ENCODE results near the genes TRA2B and CRYGS.

- PRO-cap, 3 experiments: no peak in any of the 3 experiments
- RAMPAGE, long total RNA, 2 experiments: no peak in any of the 2 experiments
- RRBS: no CpG with 5 or more reads among the region's 6 CpGs
Measured at GRCh38 chr3:185600284-185600955, 14.3 kb downstream of the SENP2 start.

GRCh38 chr3:185714978-185715603, 109.8 kb downstream of the IGF2BP2 start:
- PRO-cap, 3 experiments: no peak in any of the 3 experiments
- RAMPAGE, long total RNA, 2 experiments: no peak in any of the 2 experiments
- RRBS: no CpG with 5 or more reads among the region's 11 CpGs

GRCh38 chr3:185728021-185728431, 96.8 kb downstream of the IGF2BP2 start:
- PRO-cap, 3 experiments: no peak in any of the 3 experiments
- RAMPAGE, long total RNA, 2 experiments: no peak in any of the 2 experiments
- RRBS: no CpG with 5 or more reads among the region's 13 CpGs

DNA sequence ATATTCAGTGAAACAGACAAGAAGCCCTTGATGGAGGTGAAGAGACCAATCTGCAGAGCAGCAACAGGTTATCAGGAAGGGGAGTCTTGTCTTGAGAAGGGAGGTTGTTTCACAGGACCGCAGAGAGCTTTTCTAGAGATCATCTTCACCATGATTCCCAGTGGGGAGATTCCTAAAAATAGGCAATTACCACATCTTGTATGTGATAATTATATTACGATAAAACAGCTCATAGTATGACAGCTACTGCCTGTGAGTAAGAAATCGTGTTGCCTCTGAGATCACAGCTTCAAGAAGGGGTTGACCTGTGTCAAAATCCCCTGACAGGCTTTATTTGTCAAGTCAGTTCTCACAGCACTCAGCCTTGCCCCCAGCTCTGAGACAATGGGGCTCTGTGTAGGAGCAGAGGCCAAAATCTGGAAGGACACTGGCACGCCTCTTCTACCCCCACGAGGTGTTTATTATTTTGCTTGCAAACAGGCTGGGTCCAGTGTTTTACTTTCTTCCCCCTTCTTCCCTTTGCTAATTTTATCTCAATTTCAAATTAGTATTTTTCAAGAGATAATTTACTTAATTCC, 60.3 kb downstream of the IGF2BP2 start:
- PRO-cap, 3 experiments: no peak in any of the 3 experiments
- RAMPAGE, long total RNA, 2 experiments: no peak in any of the 2 experiments
- RRBS: no CpG with 5 or more reads among the region's 5 CpGs

DNA sequence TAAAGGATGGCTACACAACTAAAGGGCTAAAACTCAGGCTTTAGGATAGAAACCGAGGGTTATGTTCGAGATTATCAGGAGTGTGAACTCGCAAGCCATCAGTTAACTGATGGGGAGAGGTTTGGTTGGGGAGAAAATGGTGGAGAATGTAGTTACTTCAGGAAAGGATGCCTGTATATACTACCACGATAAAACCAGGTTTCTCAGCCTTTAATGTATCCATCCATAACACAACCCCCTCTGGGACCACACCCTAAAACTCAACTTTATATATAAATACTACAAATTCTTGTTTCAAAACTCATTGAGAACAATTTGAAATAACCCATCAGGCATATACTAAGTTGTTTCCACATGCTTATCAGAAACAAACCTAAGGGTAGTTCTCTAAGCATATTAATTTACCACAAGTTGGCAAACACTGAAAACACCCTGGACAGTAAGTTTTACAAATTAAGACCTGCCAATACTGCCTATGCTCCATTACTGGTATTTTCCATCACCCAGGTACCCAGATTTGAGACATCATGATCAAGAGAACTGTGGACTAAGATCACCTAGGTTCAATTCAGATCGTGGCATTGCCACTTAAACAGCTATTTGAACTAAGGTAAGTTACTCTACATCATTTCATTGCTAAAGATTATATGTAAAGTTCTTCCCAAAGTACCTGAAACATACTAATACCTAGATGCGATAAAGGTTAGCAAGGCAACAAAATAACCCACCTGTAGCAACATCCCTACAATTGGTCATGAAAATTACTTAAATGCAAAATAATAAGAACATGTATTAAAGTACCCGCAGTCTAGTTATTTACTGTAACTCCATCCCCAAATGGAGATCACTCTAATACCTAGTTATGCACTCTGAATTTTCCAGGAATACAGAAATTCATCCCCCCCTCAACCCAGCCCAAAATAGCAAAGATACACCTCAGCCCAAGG, 21.8 kb downstream of the TRA2B start:
- PRO-cap, 3 experiments: no peak in any of the 3 experiments
- RAMPAGE, long total RNA, 2 experiments: no peak in any of the 2 experiments
- RRBS: no CpG with 5 or more reads among the region's 7 CpGs

DNA sequence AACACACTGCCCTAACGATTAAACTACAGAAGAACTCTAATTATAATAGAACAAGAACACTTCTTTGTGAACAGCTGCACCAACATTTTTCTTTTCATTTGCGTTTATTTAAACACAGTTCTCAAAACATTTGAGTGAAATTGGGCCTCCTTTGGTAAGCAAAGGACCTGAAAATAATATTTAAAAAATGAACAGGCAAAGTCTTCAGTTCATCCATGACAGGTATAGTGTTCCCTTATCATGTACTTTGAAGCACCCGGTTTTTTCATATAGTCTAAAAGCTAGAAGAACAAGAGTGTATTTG, 21.2 kb downstream of the TRA2B start:
- PRO-cap, 3 experiments: no peak in any of the 3 experiments
- RAMPAGE, long total RNA, 2 experiments: no peak in any of the 2 experiments
- RRBS: no CpG with 5 or more reads among the region's 3 CpGs

- PRO-cap, 3 experiments: no peak in any of the 3 experiments
- RAMPAGE, long total RNA, 2 experiments: no peak in any of the 2 experiments
- RRBS: no CpG with 5 or more reads among the region's 7 CpGs
Measured at GRCh38 chr3:185916963-185918122, 20.5 kb downstream of the TRA2B start.

GRCh38 chr3:185924894-185925609, 12.8 kb downstream of the TRA2B start:
- PRO-cap, 3 experiments: no peak in any of the 3 experiments
- RAMPAGE, long total RNA, 2 experiments: no peak in any of the 2 experiments
- RRBS: no CpG with 5 or more reads among the region's 16 CpGs

- PRO-cap, 3 experiments: no peak in any of the 3 experiments
- RAMPAGE, long total RNA, 2 experiments: no peak in any of the 2 experiments
- RRBS: no CpG with 5 or more reads among the region's 18 CpGs
Measured at GRCh38 chr3:185935812-185936747, 1.7 kb downstream of the TRA2B start.

DNA sequence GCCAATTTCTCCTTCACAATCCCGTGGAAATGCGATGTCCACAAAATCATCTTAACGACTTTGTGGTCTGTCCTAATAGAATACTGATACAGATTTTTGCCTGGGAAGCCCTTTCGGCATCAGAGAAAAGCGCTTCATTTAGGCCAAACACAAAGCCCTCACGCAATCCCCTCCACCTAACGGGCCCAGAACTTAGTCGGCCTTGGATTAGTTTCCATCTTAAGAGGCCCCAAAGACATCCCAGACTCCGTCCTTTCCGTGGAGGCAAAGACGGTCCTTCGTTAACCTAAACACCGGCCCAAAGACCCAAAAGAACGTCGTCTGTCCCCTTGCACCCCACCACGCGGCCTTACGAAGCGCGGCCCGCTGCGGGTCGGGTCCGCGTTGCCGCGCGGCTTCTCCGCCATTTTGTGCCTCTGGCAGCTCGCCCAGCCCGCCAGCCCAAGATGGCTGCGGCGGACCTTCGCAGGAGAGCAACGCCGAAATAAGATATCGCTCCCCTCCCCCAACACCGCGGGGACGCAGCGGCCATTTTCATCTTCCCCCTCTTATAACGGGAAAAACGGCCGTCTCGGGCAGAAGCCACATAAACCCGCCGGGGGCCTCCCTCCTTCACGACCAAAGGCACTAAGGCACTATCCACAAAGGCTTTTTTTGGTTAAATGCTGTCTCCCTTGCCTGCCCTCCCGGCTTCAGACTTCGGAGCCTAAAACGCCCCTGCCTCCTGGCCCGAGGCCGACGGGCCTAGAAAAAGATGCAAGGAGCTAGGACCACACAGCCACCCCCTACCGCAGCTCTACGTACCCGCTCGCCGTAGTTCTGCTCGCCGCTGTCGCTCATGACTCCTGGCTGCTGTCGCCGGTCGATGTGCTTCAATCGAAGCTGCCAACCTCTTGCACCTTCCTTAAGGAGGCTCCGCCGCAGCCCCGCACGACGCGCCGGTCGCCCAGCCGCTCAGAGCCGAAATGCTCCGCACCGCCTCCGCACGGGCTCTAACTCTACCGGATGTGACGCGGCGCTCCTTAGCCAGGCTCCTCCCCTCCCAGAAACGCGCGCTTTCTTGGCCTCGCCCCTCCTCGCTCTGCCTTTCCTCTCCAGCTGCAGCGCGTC, at the start of gene TRA2B:
TSS of gene TRA2B (minus strand) at position 994 of the 1,110 bp plus-strand sequence.
- PRO-cap, 3 experiments: peak in 3 of 3 experiments; most common plus-strand start position 444 of the sequence (in 2); most common minus-strand start position 418 of the sequence (in 3)
- RAMPAGE, long total RNA, 2 experiments: start-site peak on the minus strand in 2 of 2 experiments, centred at positions 985 to 1,018 of the sequence, 2,633 to 3,088 reads per replicate
- RRBS: 2% methylated on average over 21 of the region's 91 CpGs

GRCh38 chr3:186193417-186193930, 84.6 kb upstream of the ETV5 start:
- PRO-cap, 3 experiments: peak in 2 of 3 experiments; most common plus-strand start chr3:186193814 (in 1); most common minus-strand start chr3:186193670 (in 1)
- RAMPAGE, long total RNA, 2 experiments: no peak in any of the 2 experiments
- RRBS: 2% methylated on average over 6 of the region's 41 CpGs

DNA sequence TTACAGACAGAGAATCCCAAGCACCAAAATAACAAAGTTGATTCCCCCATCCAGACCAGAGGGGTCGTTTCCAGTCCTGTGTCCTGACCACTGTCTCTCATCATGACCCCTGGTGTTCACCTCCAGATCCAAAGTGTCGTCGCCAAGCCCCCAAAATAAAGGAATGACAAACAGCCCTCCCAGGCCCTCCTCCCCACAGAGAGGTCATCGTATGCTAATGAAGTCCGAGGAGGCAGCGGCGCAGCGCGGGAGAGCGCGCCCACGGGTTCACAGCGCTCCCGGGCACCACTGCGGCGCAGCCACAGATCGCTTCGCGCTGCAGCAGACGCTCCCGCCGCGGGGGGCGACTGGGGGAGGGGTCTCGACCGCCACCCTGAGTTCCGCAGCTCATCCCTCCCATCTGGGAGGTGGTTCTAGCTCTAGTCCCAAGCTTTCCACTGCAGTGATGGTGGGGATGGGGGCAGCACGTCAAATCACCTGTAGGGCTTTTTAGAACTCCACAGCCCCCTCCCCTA, 1.3 kb downstream of the DGKG start:
- PRO-cap, 3 experiments: peak in 3 of 3 experiments; most common plus-strand start position 243 of the sequence (in 1)
- RAMPAGE, long total RNA, 2 experiments: no peak in any of the 2 experiments
- RRBS: no CpG with 5 or more reads among the region's 28 CpGs

GRCh38 chr3:186362861-186363422, 908 bp upstream of the DGKG start:
- PRO-cap, 3 experiments: no peak in any of the 3 experiments
- RAMPAGE, long total RNA, 2 experiments: no peak in any of the 2 experiments
- RRBS: no CpG with 5 or more reads among the region's 11 CpGs

GRCh38 chr3:186427490-186428076, 65.5 kb upstream of the DGKG start:
- PRO-cap, 3 experiments: peak in 2 of 3 experiments; most common minus-strand start chr3:186427775 (in 1)
- RAMPAGE, long total RNA, 2 experiments: no peak in any of the 2 experiments
- RRBS: 87% methylated on average over 1 of the region's 5 CpGs

GRCh38 chr3:186544109-186544672, at the start of gene CRYGS:
Gene CRYGS (minus strand): TSS chr3:186544380.
- PRO-cap, 3 experiments: no peak in any of the 3 experiments
- RAMPAGE, long total RNA, 2 experiments: no peak in any of the 2 experiments
- RRBS: no CpG with 5 or more reads among the region's 4 CpGs

GRCh38 chr3:186599012-186599537, 13.8 kb upstream of the AHSG start:
- PRO-cap, 3 experiments: no peak in any of the 3 experiments
- RAMPAGE, long total RNA, 2 experiments: no peak in any of the 2 experiments
- RRBS: no CpG with 5 or more reads among the region's 9 CpGs

GRCh38 chr3:186599538-186599891, 13.3 kb upstream of the AHSG start:
- PRO-cap, 3 experiments: no peak in any of the 3 experiments
- RAMPAGE, long total RNA, 2 experiments: no peak in any of the 2 experiments
- RRBS: no CpG with 5 or more reads among the region's 6 CpGs

DNA sequence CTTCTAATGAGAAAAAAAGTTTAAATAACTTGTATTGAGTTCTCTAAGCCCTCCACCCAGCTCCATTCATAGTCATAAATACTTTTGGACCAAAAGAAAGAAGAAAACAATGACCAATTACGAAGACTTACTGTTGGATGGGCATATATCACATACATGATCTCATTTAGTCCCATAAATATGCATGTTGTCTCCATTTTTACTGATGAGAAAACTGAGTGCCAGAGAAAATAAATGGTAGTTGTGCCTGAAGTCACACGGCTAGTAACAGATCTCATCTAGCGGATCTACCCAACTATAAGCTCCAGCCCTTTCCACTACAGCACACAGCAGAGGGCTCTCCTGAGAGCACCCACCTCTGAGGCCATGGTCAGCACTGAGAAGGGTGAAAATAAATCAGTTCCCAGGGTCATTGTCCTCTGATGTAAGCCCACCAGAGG, 6.2 kb upstream of the FETUB start:
- PRO-cap, 3 experiments: no peak in any of the 3 experiments
- RAMPAGE, long total RNA, 2 experiments: no peak in any of the 2 experiments
- RRBS: no CpG with 5 or more reads among the region's 3 CpGs

DNA sequence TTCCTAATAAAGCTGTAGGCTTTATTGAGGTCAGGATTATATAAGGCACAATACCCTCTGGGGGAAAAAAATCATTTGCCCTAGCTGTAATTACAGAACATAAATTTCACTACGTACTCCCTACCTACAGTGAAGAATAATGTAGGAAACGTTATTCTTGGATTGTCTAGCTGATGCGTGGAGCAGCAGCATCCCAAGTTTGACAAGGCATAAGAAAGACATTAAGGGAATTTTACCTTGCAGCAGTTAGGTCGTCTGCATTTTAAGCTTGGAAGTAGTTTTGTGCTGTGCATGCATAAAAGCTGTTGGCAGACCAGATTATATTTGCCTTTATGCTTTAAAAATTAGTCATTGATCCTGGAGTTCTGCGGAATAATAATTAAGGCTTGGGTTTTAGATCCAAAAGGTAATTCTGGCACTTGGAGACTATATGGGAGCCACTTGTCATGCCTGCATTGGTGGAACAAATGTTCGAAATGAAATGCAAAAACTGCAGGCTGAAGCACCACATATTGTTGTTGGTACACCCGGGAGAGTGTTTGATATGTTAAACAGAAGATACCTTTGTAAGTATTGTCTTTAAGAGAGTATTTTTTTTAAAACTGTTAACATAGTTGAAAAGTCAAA, 2.2 kb downstream of the EIF4A2 start:
- PRO-cap, 3 experiments: no peak in any of the 3 experiments
- RAMPAGE, long total RNA, 2 experiments: no peak in any of the 2 experiments
- RRBS: no CpG with 5 or more reads among the region's 7 CpGs

DNA sequence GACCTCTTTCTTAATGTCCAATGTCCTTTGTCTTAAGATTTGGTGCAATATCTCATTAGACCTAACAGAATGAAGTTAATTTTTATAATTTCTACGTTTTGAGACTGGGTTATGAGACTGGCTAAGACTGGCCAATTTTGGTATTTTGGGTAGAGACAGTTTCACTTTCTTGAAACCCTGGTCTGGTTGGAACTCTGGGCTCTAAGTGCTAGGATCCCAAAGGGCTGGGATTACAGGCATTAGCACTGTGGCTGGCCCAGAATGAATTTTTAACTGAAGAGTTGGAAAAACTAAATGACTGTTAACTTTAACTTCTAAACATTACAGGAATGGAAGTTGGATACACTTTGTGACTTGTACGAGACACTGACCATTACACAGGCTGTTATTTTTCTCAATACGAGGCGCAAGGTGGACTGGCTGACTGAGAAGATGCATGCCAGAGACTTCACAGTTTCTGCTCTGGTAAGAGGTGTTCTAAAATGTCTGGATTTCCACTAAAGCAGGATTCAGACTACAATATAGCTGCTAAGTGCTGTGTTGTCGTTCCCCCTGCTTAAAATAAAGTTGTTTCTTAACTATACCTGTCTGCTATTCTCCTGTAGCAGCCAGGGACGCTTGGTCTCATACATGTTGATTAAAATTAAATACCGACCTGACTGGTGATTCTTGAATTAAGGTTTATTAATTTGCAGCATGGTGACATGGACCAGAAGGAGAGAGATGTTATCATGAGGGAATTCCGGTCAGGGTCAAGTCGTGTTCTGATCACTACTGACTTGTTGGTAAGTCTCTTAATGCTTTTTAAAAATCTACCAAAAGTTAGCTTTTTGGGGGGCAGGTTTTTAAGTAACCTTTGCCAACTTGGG, 3.7 kb downstream of the EIF4A2 start:
- PRO-cap, 3 experiments: no peak in any of the 3 experiments
- RAMPAGE, long total RNA, 2 experiments: no peak in any of the 2 experiments
- RRBS: no CpG with 5 or more reads among the region's 9 CpGs

Data from testis (tissue), 5 donors.